ENCODE measurements around the gene MC5R.

DNA sequence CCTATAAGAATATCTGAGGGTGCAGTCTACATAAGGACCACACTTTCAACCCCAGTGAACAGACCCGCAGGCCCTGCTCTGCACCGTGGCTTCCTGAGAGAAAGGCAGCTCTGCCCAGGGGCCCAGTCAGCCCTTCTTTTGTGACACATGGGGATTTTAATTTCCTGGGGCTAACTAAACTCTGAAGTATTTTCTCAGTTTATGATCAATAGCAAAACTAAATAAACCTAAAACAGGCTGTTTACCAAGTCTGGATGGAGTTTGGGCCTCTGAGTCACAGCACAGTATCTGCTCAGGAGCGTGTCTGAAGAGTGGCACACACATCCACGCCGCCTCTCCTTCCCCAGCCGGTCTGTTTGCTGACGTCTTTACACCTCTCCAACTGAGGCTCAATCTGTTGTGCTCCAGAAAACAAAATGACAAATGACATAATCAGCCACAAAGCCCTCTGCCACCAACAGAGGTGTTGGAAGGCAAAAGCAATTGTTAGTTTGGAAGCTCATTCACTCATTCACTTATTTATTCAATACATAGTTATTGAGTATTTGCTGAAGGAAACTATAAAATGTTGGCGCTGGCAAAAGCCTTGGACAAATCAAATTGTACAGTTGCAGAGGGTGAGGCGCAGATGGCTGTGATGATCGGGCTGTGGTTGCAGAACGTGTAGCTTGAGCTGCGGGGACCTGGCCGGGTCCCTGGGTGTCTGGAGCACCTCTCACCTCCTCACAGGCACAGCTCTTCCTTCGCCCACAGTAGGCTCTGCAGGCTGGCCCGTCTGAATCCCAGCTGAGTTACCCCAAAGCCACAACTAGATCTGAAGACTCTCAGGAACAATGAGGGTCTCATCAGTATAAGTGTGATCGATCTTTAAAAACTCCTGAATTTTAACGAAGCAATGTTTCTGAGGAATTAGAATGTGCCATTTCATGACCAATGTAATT is 72.5 kb downstream of the LDLRAD4 start:
- PRO-cap = no peak

DNA sequence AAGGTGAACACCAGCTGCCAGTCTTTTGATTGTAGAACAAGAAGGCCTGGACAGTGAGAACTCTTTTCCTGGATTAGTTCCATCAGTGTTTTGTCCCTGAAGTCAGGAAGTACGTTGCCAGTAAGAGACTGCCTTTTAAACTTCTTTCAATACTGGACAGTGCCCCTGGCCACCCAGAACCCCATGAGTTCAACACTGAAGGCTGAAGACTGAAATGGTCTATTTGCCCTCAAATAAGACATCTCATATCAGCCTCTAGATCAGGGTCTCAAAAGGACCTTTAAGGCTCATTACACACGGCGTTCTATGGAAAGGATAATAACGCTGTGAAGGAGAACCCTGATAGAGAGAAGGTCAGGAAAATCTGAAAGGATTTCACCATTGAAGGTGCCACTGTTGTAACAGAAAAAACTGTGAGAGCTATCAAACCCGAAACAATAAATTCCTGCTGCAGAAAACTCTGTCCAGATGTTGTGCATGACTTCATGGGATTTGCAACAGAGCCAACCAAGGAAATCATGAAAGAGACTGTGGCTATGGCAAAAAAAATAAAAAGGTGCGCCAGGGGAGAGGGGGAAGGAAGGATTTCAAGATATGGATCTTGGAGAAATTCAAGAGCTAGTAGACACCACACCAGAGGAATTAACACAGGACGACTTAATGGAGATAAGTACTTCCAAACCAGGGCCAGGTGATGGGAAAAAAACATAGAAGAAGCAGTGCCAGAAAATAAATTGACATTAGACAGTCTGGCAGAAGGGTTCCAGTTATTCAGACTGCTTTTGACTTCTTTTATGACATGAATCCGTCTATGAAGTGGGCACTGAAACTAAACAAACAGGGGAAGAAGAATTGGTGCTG is 87.9 kb downstream of the LDLRAD4 start:
- PRO-cap = no peak

GRCh38 chr18:13416044-13416598 is 197.6 kb downstream of the LDLRAD4 start:
- PRO-cap = no peak

DNA sequence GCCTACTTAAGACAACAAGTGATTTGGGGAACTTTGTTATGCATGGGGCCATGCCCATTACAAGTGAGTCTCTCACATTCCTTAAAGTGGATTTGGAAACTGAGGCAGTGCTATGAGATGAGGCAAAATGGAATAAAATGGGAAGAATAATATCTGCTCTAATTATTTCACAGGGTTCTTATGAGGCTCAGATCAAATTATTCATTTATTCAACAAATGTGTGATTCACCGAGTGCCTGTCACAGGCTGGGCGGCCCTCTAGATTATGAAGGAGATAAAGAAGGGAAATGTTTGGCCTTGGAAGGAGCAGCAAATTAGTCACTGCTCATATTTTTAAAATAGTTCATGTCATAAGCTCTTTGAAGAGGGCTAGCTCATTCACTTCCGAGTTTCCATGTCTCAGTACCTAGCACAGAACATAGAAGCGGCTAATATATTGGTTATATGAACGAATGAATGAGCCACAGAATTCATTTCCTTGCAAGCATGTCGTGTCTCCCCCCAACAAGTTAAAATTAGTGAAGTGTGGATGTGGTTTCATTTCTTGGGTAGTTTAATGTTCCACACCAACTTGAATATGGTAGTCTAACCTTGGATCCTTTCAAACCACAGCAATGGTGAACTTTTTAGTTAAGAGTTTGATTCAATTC is 217.4 kb downstream of the LDLRAD4 start:
- PRO-cap = no peak

- PRO-cap = no peak
Observed at GRCh38 chr18:13438680-13439110, 220.1 kb downstream of the LDLRAD4 start.

GRCh38 chr18:13612884-13613443 is 113.4 kb downstream of the FAM210A start:
- PRO-cap = no peak

- PRO-cap = no peak
Observed at GRCh38 chr18:13647617-13648077, 78.7 kb downstream of the FAM210A start.

- PRO-cap = no peak
Observed at GRCh38 chr18:13734433-13734889, 8.0 kb downstream of the RNMT start.

GRCh38 chr18:13823862-13824448 is at the start of gene MC5R:
MC5R (plus strand) TSS chr18:13824149.
- PRO-cap = no peak

GRCh38 chr18:14688391-14688866 is 59.5 kb upstream of the ANKRD30B start:
- PRO-cap = no peak

- PRO-cap = no peak
Observed at GRCh38 chr18:20979694-20980280, 131.8 kb downstream of the ROCK1 start.

DNA sequence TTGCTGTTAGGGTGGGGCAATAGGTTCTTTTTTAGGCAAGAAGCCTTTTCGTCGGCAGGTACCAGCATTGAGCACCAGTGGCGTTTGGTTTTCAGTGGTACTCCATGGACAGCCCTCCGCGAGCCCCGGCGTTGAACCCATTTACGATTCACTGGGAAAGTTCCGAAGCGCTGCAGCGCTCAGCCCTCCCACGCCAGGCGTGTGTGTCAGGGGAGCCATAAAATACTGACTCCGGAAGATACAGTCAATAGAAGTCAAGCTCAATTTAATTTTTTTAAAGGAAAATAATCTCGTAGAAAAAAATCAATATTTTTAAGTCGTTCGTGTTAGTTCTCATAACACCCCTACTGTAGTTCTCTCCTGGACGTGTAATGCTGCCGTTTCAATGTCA is 561 bp upstream of the ROCK1 start:
- PRO-cap = no peak

DNA sequence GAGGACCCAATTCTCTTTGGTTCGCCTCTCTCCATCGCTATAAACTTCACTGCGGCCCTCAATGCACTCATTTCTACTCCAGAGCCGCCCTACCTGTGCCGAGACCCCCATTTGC is 745 bp downstream of the ESCO1 start:
- PRO-cap = no peak

DNA sequence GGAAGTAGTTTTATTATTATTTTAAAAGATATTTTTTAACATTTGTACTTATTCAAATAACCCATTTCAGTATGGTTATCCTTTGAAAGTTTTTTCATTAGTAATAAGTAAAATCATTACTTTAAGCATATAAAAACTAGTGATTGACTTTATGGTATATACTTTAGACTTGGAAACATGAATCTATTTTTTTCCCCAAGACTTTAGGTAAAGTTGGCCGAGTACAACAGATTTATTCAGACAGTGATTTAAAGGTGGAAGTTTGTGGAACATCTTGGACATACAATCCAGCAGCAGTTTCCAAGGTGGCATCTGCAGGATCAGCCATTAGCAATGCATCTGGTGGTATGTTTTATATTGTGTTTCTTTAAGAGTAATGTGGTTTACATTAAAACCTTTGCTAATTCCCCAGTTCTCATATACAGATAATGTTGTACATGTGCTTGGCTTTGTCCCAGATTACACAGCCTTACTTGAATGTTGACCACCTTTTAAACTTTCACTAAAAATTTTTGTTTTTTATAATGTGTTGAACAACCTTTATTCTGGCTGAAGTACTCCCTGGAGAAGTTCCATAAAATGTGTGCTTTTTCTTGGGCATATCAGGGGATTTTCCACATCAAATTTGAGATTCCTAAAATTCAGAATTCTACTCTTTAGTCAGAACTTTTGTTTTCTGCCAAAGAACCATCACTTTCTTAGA is 57.4 kb downstream of the MIB1 start:
- PRO-cap = no peak

- PRO-cap = no peak
Observed at GRCh38 chr18:21815249-21815984, 74.8 kb downstream of the MIB1 start.

- PRO-cap = no peak
Observed at GRCh38 chr18:21831231-21831903, 90.8 kb downstream of the MIB1 start.

- PRO-cap = no peak
Observed at GRCh38 chr18:21852405-21853609, 112.2 kb downstream of the MIB1 start.

DNA sequence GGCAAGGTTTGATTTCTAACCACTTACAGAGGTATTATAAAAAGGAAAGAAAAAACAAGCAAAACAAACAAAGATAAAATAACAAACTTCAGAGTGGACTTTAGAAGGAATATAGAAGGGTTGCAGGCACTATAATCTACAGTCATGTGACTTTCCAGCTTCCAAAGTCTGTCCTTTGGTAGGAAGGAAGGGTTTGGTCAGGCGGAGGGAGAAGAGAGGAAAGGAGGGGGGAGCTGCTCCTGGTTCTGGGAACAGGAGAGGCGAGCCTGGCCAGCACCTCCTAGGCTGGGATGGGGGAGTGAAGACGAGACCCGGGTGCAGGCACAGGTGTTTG is 53.9 kb upstream of the GATA6 start:
- PRO-cap = unidirectional peak, plus-strand start at position 216 of the sequence

GRCh38 chr18:22165032-22166040 is 4.1 kb upstream of the GATA6 start:
- PRO-cap = bidirectional peak, plus-strand start at chr18:22165760, minus-strand start at chr18:22165794

- PRO-cap = bidirectional peak, plus-strand start at chr18:22174954, minus-strand start at chr18:22174996
Observed at GRCh38 chr18:22174889-22175201, 5.5 kb downstream of the GATA6 start.

Measured in jejunum (tissue), 1 donor.